NB4 (cell line): ENCODE measurements around the gene MAP3K1.

DNA sequence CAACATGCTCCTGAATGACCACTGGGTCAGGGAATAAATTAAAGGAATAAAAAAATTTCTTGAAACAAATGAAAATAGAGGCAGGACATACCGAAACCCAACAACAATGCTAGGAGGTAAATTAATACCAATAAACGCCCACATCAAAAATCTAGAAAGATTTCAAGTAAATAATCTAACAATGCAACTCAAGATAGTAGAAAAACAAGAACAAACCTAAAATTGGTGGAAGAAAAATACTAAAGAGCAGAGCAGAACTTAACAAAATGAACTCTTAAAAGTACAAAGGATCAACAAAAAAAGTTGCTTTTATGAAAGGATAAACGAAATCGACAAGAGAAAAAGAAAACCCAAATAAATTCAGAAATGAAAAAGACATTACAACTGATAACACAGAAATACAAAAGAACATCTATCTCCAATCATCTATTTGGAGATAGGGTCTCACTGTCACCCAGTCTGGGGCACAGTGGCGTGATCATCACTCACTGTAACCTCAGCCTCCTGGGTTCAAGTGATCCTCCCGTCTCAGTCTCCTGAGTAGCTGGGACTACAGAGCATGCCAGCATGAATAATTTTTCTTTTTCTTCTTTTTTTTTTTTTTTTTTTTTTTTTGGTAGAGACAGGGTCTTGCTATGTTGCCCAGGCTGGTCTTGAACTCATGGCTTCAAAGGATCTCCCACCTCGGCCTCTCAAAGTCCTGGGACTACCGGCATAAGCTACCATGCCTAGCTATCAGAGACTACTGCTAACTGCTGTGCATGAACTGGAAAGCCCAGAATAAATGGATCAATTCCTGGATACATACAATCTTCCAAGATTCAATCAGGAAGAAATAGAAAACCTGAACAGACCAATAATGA is 103.0 kb downstream of the PLPP1 start:
- RRBS: no CpG with 5 or more reads among the region's 8 CpGs

DNA sequence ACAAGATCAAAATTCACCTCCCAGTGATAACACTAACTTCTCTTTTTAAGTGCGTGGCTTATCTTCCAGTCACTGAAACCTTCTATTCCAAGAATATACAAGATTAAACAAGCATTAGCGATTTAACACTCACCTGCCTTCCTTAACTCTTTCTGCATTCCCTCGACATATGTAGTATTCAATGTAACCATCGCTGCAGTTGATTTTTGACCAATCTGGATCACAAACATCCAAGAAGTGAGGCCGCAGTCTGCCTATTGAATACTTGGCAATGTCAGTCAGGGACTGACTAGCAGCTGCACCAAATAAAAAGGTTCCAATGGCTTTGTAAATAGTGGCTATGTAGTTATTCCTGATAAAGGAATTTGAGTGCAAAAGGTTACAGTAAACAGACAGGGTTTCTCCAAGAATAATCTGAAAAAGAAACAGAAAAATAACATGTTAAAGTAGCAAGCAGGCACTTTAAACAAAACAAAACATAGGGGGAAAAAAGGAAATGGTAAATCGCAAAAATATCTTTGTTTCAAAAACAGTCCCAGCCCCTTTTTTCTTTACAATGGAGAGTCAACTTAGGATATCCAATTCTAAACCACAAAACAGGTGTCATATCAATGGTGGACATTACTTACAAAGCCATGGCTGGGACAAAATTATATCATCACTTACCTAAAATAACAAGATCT is 66.9 kb downstream of the PLPP1 start:
- RRBS: no CpG with 5 or more reads among the region's 6 CpGs

DNA sequence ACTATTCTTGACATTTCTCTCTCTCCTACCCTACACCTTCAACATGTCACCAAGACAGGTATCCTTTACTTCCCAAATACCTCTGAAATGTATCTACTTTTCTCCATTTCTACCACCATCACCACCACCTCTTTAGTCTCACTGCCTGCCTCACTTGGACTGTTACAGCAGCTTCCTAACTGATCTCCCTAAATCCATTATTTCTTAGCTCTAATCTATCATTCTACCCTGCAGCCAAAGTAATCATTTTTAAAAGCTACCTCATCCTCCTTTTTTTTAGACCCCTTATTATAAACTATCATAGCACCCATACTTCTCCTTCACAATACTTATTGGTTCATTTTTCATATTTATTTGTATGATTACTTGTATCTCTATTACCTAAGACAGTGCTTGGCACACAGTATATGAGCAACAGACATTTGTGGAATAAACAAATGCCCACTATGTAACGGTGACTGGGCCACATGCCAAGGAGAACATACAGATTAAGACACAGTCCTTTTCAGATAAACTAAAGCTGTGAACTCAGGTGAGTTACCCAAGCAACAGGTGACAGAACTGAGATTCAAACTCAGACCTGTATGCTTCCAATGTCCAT is 18.6 kb downstream of the PLPP1 start:
- RRBS: no CpG with 5 or more reads among the region's 1 CpG

DNA sequence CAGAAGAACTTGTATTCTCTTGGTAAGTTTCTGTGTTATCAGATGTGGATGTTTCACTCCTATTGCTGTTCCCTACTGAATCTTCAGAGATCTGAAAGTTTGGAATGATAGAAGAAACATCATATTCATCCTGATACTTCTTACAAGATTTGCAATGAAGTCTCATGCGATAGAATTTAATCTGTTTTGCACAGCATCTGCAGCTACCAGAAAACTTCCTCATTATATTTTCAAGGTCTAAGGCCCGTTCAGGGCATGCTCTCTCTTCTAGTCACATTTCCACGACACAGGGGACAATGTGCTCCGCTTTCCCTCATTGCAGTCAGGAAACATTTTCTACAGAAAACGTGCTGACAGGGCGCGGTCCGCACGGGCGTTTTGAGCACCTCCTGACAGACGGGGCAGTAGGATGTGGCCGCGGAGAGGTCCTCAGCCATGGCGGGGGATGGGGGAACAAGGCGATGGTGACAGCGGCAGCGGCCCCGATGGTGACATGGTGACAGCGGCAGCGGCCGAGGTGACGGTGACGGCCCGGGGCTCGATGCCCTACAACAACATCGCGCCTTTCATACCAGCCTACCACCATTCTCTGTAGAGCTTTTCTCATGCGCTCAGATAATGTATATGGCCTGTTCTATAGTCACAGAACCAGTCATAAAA is 4.2 kb downstream of the PLPP1 start:
- RRBS: no CpG with 5 or more reads among the region's 28 CpGs

DNA sequence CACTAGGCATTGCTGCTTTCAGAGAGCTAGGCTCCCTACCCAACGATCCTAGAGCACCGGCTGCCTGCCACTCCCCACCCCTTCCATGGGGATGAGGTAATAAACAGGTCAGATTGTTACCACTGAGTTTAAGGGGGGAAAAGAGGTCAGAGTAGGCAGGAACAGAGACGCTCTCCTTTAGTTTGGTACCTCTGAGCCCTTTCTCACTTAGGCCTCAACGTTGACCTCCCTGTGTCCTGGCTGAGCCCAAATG is 462 bp upstream of the PLPP1 start:
- RRBS: no CpG with 5 or more reads among the region's 4 CpGs

DNA sequence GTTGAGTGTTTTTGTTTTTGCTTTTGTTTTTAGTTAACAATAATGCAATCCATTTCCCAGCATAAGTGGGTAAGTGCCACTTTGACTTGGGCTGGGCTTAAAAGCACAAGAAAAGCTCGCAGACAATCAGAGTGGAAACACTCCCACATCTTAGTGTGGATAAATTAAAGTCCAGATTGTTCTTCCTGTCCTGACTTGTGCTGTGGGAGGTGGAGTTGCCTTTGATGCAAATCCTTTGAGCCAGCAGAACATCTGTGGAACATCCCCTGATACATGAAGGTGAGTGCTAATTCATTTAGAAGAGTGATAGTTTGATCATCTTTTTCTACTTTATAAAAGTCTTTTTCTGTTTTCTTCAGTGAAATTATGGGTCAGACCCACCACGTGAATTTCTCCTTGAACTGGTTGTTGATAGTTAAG is 2.1 kb downstream of the IL31RA start:
- RRBS: no CpG with 5 or more reads among the region's 2 CpGs

GRCh38 chr5:55922987-55923950 is 71.5 kb downstream of the IL6ST start:
- RRBS: no CpG with 5 or more reads among the region's 25 CpGs

DNA sequence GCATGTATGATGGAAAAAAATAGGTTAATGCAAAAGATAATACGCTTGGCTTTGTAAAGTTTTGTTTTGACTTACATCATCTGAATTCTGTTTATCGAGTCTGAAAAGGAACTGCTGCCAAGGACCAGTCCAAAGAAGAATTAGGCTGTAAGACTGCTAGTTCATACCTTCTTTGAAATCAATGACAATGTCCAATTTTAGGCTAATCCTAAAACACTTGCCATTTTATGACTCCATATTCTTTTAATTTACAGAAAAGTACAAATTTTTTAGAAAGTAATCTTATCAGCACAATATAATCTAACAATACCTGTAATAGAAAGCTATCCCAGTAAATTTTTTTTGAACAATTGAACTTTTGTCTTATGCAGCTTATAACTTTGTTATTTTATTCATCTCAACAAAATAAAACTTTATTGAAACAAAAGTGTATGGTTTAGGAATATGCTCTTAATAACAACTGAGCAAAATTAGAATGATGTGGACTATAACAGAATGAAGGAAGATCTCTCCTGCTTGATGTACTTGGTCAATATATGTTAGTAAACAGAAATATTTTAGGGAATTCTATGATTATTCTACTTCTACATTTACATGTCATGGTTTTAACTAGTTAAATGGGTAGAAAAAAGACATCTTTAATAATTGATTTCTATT is 57.2 kb downstream of the IL6ST start:
- RRBS: no CpG with 5 or more reads among the region's 2 CpGs

DNA sequence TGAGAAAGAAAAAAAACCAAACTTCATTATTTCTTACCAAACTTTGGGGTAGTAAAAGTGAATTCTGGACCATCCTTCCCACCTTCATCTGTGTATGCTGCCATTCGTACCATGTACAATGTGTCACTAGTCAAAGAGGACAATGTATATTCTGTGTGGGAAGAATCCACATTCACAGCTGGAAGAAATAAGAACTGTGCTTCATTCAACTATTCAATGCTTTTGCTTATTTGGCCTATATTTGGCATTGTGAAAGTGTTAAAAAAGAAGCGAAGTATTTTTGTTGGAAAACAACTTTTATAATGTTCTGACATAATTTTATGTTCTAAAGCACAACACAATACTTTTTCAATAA is 43.4 kb downstream of the IL6ST start:
- RRBS: no CpG with 5 or more reads among the region's 2 CpGs

GRCh38 chr5:55991651-55992720 is 2.8 kb downstream of the IL6ST start:
- RRBS: no CpG with 5 or more reads among the region's 6 CpGs

- RRBS: no CpG with 5 or more reads among the region's 3 CpGs
Observed at GRCh38 chr5:55995918-55996318, 1.2 kb upstream of the IL6ST start.

GRCh38 chr5:56060602-56061218 is 65.9 kb upstream of the IL6ST start:
- RRBS: no CpG with 5 or more reads among the region's 4 CpGs

DNA sequence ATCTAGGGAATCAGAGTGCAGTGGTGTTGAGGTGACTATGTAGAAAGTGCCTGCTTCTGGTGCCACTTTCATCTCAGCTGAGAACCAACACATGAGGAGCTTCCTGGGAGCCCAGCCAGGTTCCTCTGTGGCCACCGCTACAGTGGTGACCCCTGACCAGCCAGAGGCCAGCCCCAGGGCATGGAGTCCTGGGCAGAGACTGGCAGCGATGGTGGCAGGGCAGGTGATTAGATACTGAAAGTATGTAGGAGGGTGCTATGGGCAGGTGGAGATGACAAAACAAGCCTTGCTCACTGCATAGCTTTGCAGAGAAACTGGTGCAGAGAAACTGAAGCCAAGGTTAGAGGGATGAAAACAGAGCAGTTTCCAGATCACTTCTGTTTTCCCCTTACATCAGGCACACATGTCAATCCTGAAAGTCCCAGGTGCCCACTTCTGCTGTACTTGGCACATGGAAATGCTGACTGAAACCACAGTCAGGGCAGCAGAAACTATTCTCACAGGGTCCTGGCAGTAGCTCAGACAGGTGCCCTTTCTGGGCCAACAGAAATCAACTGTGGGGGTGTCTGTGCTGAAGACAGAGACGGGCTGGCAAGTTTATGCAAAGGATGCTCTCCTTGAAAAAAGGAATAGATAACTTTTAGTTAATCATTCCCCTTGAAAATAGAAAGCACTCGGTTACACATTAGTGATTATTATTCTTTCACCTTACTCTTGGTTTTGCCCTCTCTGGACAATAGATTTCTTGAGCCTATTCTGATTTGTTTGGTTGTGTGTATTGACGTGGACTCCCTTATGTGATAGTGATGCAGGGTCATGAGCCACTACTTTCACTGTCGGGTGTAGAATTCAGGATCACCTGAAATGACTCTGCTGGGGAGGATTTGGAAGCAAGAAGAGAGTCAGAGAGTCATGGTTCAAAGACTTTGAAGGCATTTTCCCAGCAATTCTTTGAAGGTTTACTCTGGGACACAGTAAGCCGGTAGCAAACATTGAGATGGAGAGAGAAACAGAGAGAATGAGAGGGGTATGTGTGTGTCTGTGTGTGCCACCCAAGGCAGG is 90.2 kb downstream of the ANKRD55 start:
- RRBS: no CpG with 5 or more reads among the region's 7 CpGs

DNA sequence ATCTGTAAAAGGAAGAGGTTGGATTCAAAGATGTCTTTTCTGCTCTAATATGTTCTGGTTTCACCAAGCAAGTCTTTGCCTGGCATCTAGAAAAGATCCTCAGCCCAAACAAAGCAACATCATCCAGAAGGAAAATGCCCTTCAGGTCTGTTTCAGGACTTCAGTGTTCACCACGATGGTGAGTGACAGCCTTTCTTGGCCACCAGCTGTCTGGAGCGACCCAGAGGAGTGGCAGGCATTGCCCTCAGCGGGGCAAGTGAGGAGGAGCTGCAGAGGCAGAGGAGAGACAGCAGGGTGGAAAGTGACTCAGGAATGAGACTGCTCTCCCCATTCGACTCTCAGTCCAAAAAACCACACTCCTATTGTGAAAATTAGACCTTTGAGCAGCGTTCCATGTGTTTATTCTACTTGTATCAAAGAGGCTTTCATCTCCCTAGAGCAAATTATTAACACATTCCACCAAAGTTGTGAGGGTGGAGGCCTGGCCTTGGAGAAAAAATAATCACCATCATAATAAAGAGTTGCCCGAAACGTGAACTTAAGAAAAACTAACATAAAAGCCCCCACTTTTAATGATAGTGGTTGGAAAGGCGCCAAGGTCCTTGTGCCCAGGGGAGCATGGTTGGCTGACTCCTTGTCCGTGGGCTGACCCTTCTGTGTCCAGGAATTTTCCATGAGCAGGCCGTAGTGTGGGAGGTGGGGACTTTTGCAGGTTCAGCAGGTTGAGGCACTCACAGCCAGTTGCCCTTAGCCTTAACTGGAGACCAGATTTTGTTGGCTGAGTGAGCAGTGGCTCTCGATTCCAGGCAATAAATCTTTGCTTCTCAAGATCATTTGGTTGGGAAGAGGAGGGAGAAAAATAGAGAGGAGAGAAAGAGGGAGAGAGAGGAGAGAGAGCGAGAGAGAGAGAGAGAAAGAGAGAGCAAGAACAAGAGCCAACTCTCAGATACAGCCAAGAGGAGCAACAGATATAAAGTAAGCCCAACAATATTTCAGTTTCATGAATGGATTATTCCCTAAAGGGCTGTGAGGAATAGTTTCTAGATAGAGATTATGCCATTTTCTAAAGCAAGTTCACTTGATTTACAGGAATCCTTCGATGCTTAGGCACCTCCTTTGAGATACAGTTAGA is 125.9 kb upstream of the ANKRD55 start:
- RRBS: no CpG with 5 or more reads among the region's 13 CpGs

- RRBS: no CpG with 5 or more reads among the region's 3 CpGs
Observed at GRCh38 chr5:56413963-56414324, 180.8 kb upstream of the ANKRD55 start.

DNA sequence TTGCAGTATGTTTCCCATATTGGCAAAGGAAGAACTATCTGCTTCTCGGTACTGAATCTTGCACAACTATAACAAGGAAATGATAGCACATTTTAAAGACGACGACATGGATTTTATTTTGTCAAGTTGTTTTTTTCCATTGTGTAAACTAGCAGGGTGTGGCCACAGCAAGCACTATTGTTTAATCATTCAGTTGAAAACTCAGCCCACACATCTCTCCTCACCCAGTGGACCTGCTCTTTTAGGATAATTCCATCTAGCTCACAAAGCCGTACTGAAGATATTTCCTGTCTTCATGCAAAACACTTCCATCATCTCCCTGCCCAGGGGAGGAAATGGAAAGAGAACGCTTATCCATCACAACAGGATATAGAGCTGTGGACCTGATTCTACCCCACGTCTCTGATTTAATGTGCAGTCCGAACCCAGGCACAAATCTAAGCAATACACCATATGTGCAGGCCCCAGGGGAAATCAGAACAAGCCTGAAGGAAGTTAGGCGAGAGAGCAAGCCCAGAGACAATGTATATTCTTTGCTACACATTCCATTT is 232.3 kb upstream of the ANKRD55 start:
- RRBS: no CpG with 5 or more reads among the region's 8 CpGs

GRCh38 chr5:56612994-56613370 is 202.4 kb upstream of the MAP3K1 start:
- RRBS: no CpG with 5 or more reads among the region's 3 CpGs

DNA sequence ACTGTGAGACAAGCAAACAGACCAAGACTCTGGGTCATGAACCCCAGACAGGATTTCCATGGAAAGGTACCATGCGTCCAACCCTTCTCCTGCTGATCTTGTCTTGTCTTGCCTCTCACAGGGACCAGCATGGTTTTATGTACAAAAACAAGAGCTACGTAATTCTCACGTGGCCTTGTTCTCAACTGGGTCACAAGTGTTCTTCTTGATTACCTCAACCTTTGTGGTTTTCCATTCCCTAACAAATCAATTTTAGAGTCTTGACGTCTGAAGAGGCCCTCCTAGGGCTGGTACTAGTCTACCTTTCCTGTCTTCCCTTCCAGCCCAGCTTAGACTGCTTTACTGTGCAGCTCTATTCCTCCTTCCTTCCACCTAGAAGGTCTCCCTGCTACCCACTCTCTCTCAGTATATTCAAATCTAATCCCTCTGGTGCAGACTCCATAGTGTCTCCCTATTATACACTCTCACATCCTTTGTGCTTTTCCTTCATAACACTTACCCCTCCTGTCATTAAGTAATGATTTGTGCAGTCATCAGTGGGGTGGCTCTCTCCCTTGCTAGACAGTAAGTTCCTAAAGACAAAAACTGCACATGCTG is 176.4 kb upstream of the MAP3K1 start:
- RRBS: no CpG with 5 or more reads among the region's 4 CpGs

DNA sequence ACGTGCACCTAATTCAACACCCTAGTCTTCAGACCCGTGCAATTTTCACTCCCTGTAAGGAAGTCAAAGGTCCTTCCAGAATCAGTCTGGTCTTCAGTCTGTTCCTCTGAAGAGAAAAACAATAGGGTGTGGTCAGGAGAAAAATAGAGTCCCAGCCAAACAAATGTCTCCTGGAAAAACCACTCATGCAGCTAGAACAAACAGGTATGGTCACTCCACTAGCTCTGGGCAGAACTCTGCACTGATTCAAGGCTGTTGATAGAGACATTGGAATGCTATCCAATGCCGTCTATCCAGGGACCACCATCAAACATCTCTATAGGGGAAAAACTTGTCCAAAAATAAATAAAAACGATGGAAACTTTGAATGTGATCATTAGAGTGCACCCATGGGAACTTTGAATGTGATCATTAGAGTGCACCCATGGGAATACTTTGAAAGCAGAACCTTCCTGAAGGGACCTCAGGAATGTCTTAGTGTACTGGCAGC is 81.7 kb upstream of the MAP3K1 start:
- RRBS: no CpG with 5 or more reads among the region's 4 CpGs

GRCh38 chr5:56814819-56815675 is at the start of gene MAP3K1:
Gene MAP3K1 (plus strand): TSS chr5:56815549.
- RRBS: 1% methylated on average over 45 of the region's 96 CpGs